Breast (tissue), 4 donors: ENCODE measurements around a stretch of chr3.

GRCh38 chr3:188489666-188490098 lies 335.7 kb downstream of the LPP start:
- PRO-cap, 3 experiments = no peak in any of the 3 experiments
- RRBS = no CpG with 5 or more reads among the region's 1 CpG

DNA sequence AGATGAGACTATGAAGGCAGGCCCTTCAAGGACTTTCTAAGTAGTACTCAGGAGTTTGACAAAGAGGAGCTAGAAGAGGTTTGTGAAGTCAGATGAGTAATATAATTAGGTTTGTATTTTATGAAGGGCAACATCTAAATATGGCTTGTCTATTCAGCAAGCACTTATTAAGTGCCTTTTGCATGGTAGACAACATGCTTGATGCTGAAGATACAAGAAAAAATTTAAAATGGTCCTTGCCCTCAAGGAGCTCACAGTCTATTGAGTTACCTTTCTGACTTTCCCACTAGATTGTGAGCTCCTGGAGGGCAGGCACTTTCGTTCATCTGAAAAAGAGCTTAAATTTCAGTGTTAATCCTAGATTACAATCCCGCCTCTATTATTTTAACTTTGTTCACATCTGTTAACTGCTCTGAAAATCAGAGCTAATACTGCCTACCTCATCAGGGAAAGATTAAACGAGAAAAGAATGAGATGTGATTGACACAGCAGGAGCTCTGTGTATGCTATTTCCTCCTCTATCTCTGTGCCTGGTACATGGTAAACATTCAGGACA lies 483.1 kb upstream of the TPRG1 start:
- PRO-cap, 3 experiments = no peak in any of the 3 experiments
- RRBS = no CpG with 5 or more reads among the region's 3 CpGs

GRCh38 chr3:188846830-188847490 lies 324.8 kb upstream of the TPRG1 start:
- PRO-cap, 3 experiments = no peak in any of the 3 experiments
- RRBS = no CpG with 5 or more reads among the region's 2 CpGs

- PRO-cap, 3 experiments = no peak in any of the 3 experiments
- RRBS = no CpG with 5 or more reads among the region's 3 CpGs
Measured at GRCh38 chr3:188876460-188877494, 295.0 kb upstream of the TPRG1 start.

DNA sequence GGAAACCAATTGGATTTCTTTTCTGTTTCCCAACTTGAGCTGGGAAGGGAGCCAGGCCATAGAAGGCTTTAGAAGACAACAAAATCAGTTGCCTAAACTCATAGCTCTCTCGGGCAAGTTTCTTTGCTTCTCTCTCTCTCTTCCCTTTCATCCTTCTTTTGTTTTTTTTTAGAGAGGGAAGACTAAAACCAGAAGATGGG lies 227.6 kb upstream of the TPRG1 start:
- PRO-cap, 3 experiments = no peak in any of the 3 experiments
- RRBS = no CpG with 5 or more reads among the region's 1 CpG

- PRO-cap, 3 experiments = peak in 3 of 3 experiments; most common plus-strand start chr3:188948840 (in 1); most common minus-strand start chr3:188948686 (in 3)
- RRBS = no CpG with 5 or more reads among the region's 10 CpGs
Measured at GRCh38 chr3:188948621-188949698, 222.8 kb upstream of the TPRG1 start.

DNA sequence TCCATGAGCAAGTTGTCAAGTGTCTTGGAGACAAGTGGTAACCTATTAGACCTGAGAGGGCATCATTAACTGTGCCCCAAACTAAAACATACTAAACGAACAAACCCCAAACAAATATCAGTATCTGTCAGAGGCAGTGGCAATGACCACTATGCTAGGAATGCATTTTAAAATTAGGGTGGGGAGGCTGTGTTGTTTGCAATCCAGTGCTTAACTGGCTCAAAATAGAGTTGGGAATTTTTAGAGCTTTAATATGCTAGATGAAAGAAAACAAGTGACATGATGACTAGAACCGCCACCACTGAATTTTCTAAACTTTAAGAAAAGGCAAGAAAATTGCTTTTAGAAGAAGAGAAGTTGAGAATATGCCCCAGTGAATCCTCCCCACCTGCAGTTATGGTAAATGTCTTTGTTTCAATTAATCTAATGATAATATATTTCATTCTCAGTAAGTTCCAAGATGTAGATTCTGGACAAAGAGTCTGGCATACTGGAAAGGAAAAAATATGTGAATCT lies 51.7 kb upstream of the TPRG1 start:
- PRO-cap, 3 experiments = no peak in any of the 3 experiments
- RRBS = no CpG with 5 or more reads among the region's 2 CpGs

- PRO-cap, 3 experiments = no peak in any of the 3 experiments
- RRBS = no CpG with 5 or more reads among the region's 5 CpGs
Measured at GRCh38 chr3:189227022-189227834, 55.5 kb downstream of the TPRG1 start.

- PRO-cap, 3 experiments = no peak in any of the 3 experiments
- RRBS = no CpG with 5 or more reads among the region's 3 CpGs
Measured at GRCh38 chr3:189269379-189269860, 97.6 kb downstream of the TPRG1 start.

- PRO-cap, 3 experiments = no peak in any of the 3 experiments
- RRBS = no CpG with 5 or more reads among the region's 4 CpGs
Measured at GRCh38 chr3:189316273-189316820, 144.6 kb downstream of the TPRG1 start.

- PRO-cap, 3 experiments = peak in 2 of 3 experiments; most common plus-strand start chr3:189792297 (in 2); most common minus-strand start chr3:189792144 (in 2)
- RRBS = no CpG with 5 or more reads among the region's 3 CpGs
Measured at GRCh38 chr3:189791847-189792453, 160.8 kb downstream of the TP63 start.

- PRO-cap, 3 experiments = no peak in any of the 3 experiments
- RRBS = 18% methylated on average over 1 of the region's 8 CpGs
Measured at GRCh38 chr3:190101217-190102145, 19.2 kb downstream of the P3H2 start.

DNA sequence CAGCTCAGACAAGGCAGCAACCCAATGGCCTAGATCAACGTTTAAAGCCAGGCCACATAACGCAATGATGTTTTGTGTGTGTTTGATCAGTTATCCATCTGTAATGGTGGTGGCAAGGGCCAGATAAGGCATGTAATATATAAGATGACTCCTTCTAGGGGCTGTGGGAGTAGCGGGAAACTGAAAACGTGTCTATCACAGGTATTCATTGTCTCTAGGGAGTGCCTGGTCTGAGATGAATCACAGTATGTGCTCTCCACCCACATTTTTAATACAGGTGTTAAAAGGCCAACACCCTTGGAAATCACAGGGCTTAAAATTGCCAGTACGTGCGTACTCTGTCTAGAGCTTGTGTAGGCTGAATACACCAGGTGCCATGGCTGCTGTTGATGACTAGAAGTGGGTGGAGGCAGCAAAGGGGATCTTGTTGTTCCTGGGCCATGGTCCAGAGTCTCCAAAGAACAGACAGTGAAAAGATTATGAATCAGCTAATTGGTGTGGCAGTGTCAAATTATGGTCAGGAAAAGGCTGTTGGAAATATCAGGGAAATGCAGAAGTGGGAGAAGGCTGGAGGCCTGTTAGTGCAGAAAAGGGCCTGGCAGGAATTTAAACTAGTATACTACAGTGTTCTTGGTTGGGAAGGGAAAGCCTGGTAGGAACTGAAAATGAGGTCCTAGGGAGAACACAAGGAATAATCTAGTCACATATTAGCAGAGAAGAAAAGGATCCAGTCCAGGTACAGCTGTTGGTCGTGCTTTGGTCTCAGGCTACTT lies 35.1 kb upstream of the P3H2 start:
- PRO-cap, 3 experiments = no peak in any of the 3 experiments
- RRBS = no CpG with 5 or more reads among the region's 7 CpGs

- PRO-cap, 3 experiments = no peak in any of the 3 experiments
- RRBS = no CpG with 5 or more reads among the region's 2 CpGs
Measured at GRCh38 chr3:190320434-190320915, 1.8 kb downstream of the CLDN1 start.

DNA sequence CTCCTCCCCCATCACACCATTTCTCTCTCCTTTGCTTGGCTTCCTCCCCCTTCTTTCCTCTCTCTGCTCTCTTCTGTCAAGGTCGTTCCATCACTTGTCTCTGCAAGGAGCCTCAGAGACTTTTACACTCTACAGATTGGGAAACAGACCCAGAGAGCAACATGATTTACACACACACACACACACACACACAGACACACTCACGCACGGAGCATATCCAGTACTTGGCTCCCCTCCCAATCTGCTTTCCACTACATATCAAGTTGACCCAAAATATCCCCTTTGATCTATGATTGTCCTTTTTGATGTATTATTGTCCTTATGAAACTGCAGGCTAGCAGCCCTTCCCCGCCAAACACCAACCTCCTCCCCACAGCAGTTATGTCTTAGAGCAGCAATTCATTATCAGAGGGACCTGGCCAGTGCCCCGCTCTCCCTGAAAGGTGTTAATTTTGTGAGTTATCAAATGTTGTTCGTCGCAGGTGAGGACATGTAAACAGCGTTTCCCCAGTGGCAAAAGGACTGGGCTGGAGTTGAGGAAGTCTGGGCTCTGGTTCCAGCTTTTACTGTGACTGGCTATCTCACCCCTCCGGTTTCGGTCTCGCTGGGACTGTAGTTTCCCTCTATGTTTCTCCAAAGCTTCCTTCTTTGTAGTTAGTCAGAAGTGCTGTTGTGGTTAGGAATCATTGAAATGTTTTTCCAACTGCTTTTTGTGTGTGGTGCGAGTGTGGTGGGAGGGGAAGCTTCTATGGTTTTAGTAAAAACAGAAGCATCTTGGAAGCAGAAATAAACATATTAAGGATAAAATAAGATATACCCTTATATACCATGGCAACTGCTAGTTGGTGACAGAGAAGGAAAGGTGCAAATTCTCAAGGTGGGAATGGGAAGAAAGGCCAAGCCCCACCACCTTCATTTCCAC lies 851 bp upstream of the CLDN1 start:
- PRO-cap, 3 experiments = no peak in any of the 3 experiments
- RRBS = no CpG with 5 or more reads among the region's 12 CpGs

DNA sequence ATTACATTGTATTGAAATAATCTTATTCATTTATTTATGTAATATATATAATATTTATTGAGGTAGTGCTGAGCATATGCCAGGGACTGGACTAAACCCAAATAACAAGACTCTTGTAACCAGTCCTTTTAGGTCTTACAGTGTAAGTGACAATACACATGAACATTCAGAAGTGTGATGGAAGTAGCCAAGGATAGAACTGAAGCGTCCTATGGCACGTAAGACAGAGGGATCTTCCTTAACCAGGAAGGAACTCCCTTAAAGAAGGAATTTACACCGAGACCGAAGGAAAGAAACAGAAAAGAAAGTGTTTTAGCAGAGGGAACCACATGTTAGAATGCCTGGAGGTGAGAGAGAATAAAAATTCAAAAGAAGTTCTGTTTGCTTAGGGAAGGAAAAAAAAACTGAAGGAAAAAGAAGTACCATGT lies 23.6 kb upstream of the CLDN1 start:
- PRO-cap, 3 experiments = no peak in any of the 3 experiments
- RRBS = no CpG with 5 or more reads among the region's 4 CpGs

GRCh38 chr3:190617277-190617839 lies 103.5 kb downstream of the IL1RAP start:
- PRO-cap, 3 experiments = no peak in any of the 3 experiments
- RRBS = no CpG with 5 or more reads among the region's 3 CpGs

DNA sequence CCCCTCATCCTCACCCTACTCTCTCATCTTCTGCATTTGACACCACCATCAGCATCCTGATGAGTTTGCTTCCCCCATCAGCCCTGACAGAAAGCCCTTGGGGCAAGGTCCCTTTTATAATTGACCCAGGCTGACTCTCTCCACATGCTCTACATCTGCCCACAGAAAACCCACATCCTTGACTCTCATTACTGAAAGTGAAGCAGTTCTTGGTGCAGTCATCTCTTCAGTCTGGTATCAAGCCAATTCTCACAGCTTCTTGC lies 36.5 kb downstream of the OSTN start:
- PRO-cap, 3 experiments = no peak in any of the 3 experiments

- PRO-cap, 3 experiments = no peak in any of the 3 experiments
- RRBS = no CpG with 5 or more reads among the region's 2 CpGs
Measured at GRCh38 chr3:191369643-191370261, 39.4 kb upstream of the UTS2B start.

- PRO-cap, 3 experiments = peak in 1 of 3 experiments; most common minus-strand start chr3:192008873 (in 1)
- RRBS = no CpG with 5 or more reads among the region's 2 CpGs
Measured at GRCh38 chr3:192008698-192008989, 547.7 kb downstream of the PYDC2 start.